ENCODE measurements around a stretch of chr5.

GRCh38 chr5:149240365-149240877 is 31.2 kb upstream of the AFAP1L1 start:
- RRBS = no CpG with 5 or more reads among the region's 12 CpGs

GRCh38 chr5:149280610-149281247 is 9.1 kb downstream of the AFAP1L1 start:
- RRBS = no CpG with 5 or more reads among the region's 5 CpGs

- RRBS = no CpG with 5 or more reads among the region's 8 CpGs
Measured at GRCh38 chr5:149320625-149321542, 24.4 kb upstream of the GRPEL2 start.

DNA sequence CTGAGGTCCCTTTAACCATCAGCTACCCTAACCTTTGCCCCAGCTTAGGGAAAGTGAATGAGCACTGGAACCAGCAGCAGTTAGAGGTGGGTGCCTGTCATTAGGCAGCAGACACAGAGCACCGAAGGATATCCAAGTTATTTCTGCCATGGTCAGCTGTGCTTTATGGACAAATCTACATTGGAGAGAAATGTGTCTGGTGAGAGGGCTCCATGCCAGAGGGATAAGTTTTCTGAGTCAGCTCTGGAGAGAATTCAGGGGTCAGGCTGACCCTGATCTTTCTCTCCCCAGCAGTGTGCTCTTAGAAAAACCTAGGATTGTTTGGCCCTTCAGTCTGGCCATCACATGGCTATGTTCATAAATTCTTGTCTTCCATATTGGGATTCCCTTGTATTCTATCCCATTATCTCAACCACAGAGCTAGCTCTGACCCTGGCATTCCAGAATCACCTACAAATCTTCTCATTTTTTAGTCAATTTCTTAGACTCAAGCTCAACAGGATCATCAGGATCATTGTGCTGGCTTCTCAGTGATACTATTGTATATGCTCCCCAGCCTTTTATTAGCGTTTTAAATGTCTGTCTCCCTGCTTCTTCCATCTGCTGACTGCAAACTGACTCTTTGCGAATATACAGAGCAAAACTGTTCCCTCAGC is 9.0 kb upstream of the IL17B start:
- RRBS = no CpG with 5 or more reads among the region's 3 CpGs

DNA sequence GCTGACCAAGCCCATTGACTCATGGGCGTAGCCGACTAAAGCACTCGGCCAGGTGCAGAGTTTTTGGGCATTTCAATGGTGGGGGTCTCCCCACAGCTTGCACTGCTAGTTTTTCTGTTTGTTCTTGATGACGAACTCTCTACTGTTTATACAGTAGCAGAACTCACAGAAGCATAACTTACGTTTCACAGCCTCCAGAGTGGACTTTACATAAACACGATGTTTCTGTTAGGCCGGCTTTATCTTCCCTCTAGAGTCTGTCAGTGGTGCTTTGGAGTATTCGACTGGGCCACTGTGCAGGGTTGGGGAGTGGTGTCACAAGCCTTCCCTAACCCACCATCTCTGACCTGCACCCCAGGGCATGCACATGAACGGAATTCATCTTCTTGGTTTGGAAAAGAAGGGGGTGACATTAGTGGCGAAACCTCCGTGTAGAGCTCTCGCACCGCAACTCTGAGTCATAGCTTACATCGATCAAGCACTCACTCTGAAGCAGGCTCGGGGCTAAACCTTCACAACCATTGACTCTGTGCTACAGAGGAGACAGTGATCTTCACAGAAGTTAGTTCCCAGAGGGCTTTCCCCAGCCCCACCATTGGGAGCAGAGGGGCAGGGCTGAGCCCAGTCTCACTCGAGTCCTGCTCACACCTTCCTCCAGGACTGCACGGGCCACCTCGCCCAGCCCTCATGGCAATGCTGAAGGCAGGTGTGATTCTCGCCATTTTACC is 25.5 kb upstream of the IL17B start:
- RRBS = no CpG with 5 or more reads among the region's 19 CpGs

DNA sequence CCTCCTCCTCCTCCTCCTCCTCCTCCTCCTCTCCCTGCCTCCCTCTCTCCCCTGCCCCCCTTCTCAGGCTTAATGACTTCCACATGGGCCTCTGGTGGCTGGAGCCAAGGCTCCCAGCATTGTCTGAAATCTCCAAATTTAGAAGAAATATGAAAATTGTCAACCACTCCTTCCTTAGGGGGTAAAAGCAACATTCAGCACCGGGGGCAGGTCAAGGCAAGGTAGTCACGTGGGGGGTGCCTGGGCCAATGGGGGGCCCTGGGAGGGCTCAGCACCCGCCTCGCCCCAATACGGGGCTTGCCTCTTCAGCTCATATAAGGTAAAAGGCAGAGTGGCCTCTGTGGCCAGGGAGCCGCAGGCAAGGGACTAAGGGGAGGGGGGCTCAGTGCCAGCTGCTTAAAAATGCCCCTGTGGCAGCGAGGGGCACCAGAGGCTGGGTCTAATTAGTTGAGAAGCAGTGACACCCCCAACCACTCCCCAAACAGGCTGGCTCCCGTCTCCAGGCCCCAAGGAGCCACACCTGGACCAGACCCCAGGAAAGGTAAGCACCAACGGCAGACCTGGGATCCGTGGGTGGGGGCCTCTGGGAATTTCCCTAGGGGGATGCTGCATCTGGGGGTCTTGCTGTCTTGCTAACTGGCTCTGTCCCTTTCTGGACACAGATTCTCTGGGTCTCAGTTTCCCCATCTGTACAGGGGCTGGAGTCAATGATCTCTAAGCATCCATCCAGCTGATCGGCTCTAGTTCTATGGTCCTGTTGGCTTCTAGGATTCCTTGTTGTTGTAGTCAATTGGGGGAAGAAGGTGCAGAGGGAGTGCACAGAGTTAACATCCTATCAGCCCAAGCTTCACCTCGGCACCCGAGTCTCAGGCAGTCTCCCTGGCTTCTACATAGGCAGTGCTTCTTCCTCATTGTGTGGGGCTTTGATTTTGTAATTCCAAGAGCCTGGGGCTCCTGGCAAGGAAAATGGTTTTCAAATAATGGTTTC is 27.7 kb upstream of the IL17B start:
- RRBS = no CpG with 5 or more reads among the region's 13 CpGs

GRCh38 chr5:149407526-149408513 is 28.7 kb upstream of the IL17B start:
- RRBS = no CpG with 5 or more reads among the region's 11 CpGs

GRCh38 chr5:149419551-149419817 is 40.4 kb upstream of the IL17B start:
- RRBS = no CpG with 5 or more reads among the region's 2 CpGs

DNA sequence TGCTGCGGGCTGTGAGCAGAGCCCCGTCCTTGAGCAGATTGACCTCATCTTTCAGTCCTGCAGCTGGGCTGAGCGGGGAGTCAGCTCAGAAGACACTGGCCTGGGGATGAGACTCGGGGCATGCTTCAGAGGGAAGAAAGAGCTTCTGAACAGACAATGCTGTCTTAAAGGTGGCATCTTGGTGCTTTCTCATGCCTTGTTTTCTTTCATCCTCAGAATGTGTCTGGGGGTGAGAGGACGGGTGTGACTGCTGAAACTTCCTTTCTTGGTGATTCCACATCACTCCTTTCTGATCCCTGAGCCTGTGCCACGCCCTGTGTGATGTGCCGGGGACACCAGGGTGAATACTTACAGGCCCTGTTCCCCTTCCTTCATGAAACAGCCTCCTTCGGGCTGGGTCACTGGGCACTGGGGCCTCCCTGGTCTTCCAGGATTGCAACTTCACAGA is 43.9 kb upstream of the IL17B start:
- RRBS = no CpG with 5 or more reads among the region's 8 CpGs

DNA sequence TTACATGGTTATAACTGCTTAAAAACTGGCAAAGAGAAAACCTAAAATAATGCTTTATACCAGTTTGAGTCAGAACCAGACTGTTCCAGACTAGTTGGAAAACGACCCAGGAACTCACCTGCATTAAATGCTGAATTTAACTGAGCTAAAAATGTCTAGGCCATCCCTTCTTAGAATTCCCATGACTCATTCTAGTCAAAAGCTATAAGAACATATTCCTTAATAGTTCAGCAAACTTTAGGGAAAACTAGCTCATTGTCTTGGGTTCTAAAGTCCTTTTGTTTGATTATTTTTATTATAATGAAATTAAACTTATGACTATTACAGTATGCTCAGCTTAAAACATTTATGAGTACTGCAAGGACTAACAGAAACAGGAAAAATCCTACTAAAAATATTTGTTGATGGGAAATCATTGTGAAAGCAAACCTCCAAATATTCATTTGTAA is 57.4 kb downstream of the CSNK1A1 start:
- RRBS = no CpG with 5 or more reads among the region's 1 CpG

DNA sequence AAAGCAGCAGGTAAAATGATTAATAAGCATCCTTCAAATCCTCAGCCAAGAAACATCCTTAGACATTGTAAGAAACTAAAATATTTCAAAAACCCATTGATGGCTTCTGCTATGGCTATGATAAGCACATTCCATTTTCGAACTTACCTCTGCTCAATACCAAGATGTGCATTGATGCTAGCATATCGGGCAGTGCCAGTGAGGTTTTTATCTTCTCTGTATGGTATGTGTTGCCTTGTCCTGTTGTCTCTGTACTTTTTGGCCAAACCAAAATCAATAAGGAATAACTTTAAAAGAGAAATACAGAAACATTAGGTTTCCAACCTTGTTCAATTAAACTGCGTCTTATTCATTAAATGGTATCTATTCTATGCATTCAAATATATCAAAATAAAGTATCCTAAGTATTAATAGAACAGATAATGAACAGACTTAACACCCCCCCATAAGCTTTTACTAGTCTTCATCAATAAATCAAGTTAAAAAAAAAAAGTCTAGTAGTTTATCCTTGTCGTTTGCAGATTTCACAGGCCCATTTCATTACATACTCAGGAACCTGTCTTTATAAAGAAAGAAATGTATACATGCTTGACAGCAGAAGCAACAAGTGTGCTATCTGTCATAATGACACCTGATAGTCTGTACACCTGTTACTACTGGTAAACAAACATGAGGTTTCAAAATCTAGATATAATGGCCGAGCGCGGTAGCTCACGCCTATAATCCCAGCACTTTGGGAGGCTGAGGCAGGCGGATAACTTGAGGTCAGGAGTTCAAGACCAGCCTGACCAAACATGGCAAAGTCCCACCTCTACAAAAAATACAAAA is 38.1 kb downstream of the CSNK1A1 start:
- RRBS = no CpG with 5 or more reads among the region's 9 CpGs

DNA sequence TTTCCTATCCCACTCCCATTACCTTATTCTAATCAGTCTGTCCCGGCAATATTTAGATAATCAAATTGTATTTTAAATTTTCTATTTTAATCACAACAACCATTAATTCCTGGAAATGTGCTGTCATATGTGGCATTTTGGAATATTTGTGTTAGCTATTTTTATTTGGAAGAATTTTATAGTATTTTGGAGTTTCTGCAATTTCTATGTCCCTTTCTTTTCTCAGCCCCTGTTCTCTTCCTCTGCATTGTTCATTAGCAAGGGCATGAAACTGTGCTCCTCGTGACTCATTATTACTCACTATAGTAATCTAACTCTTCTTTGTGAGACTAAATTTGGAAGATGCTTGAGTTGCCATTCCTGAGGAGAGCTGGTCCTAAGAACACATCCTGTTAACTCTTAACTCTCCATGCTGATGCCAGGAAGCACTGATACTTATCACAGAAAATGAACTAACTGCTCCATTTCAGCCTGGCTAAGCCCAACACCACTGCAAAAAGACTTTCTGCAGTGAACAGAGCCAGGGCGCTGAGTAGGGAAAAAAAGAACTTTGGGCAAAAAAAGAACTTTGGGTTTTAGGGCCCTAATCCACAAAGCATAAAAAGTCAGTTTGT is 10.5 kb upstream of the CSNK1A1 start:
- RRBS = no CpG with 5 or more reads among the region's 3 CpGs

DNA sequence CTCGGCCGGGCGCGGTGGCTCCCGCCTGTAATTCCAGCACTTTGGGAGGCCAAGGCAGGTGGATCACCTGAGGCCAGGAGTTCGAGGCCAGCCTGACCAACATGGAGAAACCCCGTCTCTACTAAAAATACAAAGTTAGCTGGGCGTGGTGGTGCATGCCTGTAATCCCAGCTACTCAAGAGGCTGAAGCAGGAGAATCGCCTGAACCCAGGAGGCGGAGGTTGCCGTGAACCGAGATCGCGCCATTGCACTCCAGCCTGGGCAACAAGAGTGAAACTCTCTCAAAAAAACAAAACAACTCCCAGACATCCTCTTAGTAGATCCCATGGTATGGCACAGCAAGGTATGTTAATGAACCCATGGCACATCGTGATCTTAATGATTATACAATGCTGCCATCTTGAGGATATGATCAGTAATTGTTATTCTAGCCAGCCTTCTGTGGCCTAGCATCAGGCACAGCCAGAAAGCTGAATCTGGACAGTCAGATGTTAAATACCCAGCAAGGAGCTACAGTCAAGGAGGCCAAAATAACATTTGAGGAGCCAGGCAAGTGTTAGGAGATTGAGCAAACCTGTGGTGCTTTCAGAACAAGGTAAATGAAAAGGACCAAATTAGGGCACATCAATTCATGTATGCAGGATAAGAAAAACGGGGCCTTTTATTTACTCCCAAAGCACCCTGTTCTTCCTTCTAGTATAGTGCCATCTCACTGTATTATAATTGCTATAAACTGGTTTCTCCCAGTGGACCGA is 13.5 kb upstream of the CSNK1A1 start:
- RRBS = no CpG with 5 or more reads among the region's 17 CpGs

GRCh38 chr5:149613847-149614667 is 32.8 kb downstream of the ARHGEF37 start:
- RRBS = no CpG with 5 or more reads among the region's 5 CpGs

GRCh38 chr5:149616559-149616854 is 35.2 kb downstream of the ARHGEF37 start:
- RRBS = no CpG with 5 or more reads among the region's 3 CpGs

DNA sequence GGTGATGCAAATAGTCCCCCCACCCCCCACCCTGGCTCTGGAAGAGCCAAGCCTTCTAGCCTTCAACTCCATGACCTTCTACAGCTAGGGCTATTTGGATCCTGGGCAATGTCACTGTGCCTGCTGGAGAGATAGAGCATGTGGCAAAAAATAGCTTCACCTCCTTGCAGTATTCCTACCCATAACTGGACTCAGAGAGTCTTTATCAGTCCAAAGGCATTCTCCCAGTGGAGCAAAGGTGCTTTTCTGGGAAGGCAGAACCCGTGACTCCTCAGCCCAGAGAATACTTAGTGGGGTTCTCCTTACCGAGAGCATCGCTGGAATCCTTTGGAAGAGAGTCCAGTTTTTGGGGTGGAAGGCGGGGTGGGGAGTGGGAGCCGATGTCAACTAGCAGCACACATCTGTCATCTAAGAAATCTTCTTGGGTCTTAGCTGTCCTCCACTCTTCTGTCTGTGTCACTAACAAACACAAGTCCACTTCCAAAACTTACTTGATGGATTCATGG is 48.8 kb upstream of the PPARGC1B start:
- RRBS = no CpG with 5 or more reads among the region's 5 CpGs

DNA sequence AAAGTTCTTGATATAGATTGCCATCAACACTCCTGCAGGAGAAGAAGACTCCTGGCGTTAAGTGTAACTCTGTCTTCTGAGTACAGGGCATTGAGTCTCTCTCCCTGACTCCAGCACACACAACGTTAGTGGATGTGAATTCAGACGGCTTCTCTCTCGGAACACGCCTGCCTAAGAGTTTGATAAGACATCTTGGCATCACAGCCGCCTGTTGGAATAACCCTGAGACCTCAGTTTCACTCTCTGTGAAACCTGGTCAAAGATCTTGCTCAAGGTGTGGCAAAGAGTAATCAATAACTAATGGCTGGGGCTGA is 27.5 kb upstream of the PPARGC1B start:
- RRBS = no CpG with 5 or more reads among the region's 6 CpGs

DNA sequence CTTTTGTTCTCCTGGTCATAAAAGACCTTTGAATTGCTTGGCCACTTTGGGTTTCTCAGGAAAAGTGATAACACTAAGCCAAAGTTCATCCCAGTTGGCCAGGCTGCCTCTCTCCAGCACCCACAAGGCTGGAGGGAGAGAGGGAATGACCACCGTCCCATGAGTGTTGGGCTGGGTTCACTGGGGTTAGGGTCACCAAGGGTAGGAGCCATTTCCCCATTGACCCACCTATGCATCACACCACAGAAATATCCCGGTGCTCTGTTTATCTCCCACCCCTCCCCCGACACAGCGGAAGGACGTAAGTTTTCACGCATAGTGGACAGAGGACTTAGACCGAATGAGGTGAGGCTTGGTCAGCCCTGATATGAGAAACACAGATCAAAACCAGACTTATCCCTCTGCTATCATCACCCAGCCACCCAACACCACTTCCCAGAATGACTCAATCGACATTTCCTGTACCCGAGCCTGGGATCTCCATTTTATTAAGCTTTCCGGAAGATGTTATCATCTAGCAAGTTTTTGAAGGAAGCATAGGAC is 27.1 kb upstream of the PPARGC1B start:
- RRBS = no CpG with 5 or more reads among the region's 10 CpGs

GRCh38 chr5:149803508-149804379 is 73.6 kb downstream of the PPARGC1B start:
- RRBS = no CpG with 5 or more reads among the region's 15 CpGs

- RRBS = no CpG with 5 or more reads among the region's 8 CpGs
Measured at GRCh38 chr5:149808049-149808750, 78.1 kb downstream of the PPARGC1B start.

Measured in non-pigmented ciliary epithelial cell (primary cell).